A549 (cell line): Measurements from ENCODE around the genes SARS1, ATXN7L2, CYB561D1 and GPR61.

GRCh38 chr1:108603574-108604660, 44.0 kb downstream of the EEIG2 start:
- PRO-cap, result no peak
CAGE:
- cytosol, long polyA plus RNA, result no peak
- long polyA plus RNA, result no peak
- nucleus, long polyA plus RNA, result no peak

DNA sequence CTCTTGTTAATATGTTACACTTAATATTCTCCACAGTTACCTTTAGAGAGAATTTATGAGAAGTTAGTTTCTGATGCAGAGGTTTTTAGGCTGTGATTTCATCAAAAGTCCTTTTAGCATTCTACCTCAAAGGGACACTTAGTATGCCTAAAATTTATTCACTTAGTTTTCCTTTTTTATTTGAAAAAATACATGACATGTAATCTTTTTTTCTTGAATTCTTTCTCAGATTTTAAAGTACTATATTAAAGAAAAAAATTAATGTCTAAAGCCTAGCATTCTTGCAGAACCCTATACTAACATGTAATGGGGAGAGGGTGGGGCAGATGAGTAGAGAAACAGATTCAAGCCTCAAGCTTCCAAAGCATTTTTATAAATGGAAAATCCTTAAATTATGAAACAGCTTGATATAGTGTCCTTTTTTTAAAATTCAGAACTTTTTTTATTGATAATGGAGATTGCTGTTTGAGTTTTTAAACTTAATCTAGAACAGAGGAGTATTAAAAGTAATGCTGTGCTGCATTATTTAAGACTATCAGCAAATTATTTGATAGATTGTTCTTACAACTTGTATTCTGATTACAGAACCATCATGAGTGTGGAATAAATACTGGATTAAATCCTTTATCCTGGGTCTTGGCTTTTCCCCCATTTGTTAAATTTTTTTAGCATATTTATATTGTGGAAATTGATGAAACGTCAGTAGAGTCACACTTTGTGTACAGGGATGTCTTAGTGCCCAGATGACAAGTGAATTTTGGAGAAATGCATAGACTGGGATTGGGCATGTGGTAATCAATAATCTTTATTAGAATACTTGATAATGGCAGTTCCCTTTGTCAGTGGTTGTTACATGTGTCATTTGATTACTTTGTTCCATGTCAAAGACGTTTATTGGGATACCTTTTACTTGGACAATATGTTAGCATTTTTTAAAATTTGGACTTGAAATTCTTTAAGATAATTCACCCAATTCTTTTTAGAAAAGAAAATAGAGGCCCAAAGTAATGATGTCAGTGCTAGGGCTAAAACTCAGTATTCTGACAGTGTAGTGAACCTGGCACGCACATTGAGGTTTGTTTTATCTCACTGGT, 8.8 kb downstream of the PRPF38B start:
- PRO-cap, result no peak
CAGE:
- cytosol, long polyA plus RNA, result no peak
- long polyA plus RNA, result no peak
- nucleus, long polyA plus RNA, result no peak

DNA sequence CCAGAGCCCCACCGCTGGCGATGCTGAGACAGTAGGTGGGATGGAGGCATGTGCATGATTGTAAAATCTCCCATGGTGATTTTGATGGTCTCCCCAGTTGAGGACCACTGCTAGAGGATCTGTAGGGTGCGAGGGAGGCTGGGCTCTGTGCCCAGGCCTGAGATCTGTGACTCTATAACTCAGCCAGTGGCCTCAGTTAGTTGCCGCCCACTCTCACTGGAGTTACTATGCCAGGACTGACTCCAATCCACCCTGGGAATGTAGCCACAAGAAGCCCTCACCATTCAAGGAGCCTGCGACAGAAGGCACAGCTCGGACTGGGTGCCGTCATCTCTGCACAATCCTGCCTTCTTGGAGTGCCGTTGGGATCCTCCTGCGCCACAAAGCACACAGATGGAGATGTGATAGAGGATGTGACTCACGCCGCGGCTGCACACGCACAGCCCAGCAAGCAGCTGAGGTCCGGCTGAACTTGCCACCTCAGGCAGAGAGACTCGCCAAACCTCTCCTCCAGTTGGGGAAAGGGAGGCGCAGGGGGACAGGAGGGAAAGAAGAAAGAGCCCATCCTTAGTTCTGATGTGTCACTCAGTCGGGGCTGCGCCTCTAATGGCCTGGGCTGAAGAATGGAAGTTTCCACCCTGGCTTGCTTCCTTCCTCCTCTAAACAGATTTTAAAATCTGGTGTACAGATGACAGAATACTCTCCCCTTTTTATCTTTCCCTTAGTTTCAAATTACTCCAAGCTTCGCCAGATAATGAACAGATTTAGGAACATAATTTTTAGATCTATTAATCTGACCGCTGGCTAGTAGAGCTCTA, 26.4 kb downstream of the AKNAD1 start:
- PRO-cap, result no peak
CAGE:
- cytosol, long polyA plus RNA, result no peak
- long polyA plus RNA, result no peak
- nucleus, long polyA plus RNA, result no peak

DNA sequence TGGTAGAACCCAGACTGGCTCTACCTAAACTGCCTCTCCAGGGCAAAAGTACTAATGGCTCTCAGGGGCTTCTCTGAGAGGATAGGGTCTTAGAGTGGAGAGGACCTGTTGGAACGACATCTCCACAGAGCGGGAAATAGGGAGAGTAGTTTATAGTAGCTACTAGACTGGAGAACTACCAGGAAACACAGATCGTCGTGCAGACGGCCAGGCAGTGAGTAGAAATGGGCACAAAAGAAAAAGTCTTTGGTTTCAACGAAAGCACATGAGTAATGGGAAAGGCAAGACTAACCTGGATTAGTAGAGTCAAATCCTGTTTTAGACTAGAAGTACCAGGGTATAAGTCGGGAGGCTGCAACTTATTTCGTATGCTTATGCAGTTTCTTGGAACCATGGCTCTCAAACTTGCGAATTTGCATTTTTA, 1.3 kb downstream of the CLCC1 start:
- PRO-cap, result no peak
CAGE:
- cytosol, long polyA plus RNA, result no peak
- long polyA plus RNA, result no peak
- nucleus, long polyA plus RNA, result no peak

GRCh38 chr1:109089990-109090480, 529 bp upstream of the TMEM167B start:
- PRO-cap, result no peak
CAGE:
- cytosol, long polyA plus RNA, result no peak
- long polyA plus RNA, result no peak
- nucleus, long polyA plus RNA, result no peak

- PRO-cap, result no peak
CAGE:
- cytosol, long polyA plus RNA, result no peak
- long polyA plus RNA, result no peak
- nucleus, long polyA plus RNA, result no peak
Measured at GRCh38 chr1:109138185-109138938, 24.4 kb downstream of the ELAPOR1 start.

DNA sequence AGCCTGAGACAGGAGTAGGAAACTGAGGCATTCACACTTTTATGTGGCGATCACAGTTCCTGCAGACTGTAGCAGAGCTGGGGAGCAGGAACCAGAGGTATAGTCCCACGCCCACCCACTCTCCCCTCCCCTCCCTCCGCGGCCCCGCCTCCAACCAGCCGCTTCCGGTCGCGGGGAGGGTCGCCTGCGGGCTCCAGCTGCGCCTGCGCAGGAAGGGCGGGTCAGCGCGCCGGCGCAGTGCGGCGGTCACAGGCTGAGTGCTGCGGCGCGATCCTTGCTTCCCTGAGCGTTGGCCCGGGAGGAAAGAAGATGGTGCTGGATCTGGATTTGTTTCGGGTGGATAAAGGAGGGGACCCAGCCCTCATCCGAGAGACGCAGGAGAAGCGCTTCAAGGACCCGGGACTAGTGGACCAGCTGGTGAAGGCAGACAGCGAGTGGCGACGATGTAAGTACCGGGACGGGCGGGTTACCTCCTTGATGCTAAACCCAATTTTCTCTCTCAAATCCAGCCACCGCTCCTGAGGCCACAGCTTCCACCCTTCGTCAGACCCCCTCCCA, at the start of gene SARS1:
SARS1 (plus strand) TSS at position 235 of the 558 bp plus-strand sequence.
- PRO-cap, result bidirectional peak, plus-strand start at position 248 of the sequence, minus-strand start at position 143 of the sequence
CAGE:
- cytosol, long polyA plus RNA, result start-site peak on the plus strand centred at position 261 of the sequence, 53 bp wide, 298 and 138 reads in 2 replicates
- long polyA plus RNA, result start-site peak on the plus strand centred at position 261 of the sequence, 53 bp wide, 649 and 212 reads in 2 replicates
- nucleus, long polyA plus RNA, result start-site peak on the plus strand centred at position 288 of the sequence, 128 bp wide, 401 and 46 reads in 2 replicates

DNA sequence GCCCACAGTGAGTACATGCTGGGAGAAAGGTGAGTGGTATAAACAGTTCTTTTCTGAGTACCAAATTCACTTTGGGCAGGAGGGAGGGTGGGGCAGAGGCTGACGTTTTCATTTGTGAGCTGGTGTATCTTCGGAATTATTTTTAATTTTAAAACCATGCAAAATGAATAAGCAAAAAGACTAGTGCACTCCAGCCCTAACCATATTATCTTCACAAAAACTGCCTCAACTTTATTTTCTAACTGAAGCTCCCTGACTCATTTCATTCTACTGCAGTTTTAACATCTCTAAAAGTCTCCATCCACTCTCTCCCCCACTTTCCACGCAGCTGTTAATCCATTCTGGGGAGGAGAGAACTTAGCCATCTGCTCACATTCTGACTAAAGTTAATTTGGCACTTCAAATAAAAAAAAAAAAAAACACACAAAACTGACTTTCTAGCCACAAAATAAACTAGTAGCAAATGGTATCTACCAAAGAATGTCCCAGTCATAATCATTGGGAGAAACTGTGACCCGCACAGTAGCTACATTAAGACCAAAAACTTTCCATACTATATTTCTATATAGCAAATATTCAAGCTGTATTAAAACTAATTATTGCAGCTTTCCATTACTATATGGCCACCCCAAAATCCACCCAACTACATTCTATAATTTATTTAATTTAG, 5.4 kb upstream of the MYBPHL start:
- PRO-cap, result no peak
CAGE:
- cytosol, long polyA plus RNA, result no peak
- long polyA plus RNA, result no peak
- nucleus, long polyA plus RNA, result no peak

DNA sequence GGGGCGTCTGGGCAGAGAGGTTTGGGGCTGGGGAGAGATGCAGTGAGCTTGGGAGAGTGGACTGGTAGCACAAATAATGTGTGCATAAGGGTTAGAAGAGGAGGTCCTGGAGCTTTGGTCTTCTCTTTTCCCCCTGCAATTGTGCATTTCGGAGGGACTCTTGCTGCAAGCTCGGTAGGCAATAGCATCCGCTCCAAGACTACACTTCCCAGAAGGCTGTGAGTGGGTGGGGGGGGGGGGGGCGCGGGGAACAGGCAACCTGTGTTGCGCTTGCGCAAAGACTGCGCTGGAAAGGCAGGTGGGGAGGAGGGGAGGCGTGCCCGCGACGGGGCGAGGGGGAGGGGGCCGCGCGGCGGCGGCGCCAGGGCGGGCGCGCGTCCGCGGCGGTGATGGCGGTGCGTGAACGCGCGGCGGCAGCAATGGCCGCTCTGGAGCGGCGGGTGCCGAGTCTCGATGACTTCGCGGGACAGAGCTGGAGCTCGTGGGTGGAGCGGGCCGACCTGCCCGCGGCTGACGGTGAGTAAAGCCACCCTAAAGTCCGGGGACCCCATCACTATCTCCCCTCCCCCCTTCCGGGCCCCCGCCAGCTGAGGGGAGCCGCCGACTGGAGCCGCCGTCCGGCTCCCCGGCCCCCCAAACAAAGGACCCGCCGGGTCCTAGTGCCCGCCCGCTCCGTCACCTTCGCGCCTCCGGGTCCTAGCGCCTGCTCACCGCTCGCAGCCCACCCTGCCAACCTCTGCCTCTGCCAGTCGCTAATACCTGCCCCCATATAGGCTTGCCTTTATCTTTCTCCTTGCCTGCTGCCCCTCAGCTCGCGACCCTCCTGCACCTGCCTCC, at the start of gene ATXN7L2:
ATXN7L2 (plus strand) TSS at position 341 of the 837 bp plus-strand sequence.
- PRO-cap, result unidirectional peak, plus-strand start at position 416 of the sequence; unidirectional peak, minus-strand start at position 639 of the sequence
CAGE:
- cytosol, long polyA plus RNA, result no peak
- long polyA plus RNA, result no peak
- nucleus, long polyA plus RNA, result no peak

DNA sequence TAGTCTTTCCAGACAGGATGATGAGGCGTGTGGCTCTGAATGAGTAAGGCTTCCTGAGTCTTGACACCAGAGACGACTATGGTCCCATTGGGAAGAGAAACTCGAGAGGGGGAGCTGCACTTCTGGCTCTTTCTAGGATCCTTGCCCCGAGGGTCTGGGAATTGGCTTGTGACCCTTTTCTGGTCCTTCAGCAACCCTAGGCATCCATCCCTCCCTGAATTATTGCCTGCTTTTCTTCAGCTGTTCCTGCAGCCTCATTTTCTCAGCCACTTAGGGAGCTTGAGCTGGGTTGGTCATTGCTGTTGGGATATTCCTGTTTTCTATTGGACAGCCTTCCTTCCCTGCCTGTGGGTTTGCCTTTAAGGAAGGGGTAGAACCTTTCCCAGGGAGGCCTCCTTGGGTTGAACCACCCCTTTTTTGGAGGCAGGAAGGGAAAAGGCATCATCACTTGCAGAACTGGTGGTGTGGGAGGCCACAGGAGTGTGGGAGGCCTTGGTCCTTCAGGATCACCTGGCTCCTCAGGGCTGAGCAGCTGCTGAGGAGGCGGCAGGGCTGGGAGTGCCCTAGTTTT, 834 bp upstream of the CYB561D1 start:
- PRO-cap, result no peak
CAGE:
- cytosol, long polyA plus RNA, result no peak
- long polyA plus RNA, result no peak
- nucleus, long polyA plus RNA, result no peak

- PRO-cap, result unidirectional peak, plus-strand start at chr1:109494094
CAGE:
- cytosol, long polyA plus RNA, result no peak
- long polyA plus RNA, result no peak
- nucleus, long polyA plus RNA, result no peak
Measured at GRCh38 chr1:109493546-109494614, at the start of gene CYB561D1. TSS of gene CYB561D1 (plus strand) at chr1:109494094.

DNA sequence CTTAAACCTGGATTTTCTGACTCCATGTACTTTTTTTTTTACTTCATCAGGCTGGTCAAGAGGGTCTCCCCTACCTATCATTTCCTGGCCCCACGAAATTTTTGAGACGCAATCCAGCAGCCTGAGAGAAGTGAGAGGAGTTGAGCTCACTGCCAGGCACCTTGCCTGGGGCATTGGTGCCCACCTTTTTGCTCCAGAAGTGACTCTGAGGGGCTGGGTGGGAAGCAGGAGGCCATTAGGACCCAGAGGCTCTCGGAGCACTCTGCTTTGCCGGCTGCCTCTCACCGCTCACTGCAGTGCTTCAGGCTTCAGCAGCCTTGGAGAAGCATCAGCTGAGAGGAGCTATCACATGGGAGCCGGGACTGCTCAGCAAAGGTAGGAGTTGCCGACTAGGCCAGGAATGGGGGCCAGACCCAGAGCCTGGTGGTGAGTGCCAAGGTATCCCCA, at the start of gene GPR61:
GPR61 (plus strand) TSS at position 294 of the 447 bp plus-strand sequence.
- PRO-cap, result no peak
CAGE:
- cytosol, long polyA plus RNA, result no peak
- long polyA plus RNA, result no peak
- nucleus, long polyA plus RNA, result no peak

DNA sequence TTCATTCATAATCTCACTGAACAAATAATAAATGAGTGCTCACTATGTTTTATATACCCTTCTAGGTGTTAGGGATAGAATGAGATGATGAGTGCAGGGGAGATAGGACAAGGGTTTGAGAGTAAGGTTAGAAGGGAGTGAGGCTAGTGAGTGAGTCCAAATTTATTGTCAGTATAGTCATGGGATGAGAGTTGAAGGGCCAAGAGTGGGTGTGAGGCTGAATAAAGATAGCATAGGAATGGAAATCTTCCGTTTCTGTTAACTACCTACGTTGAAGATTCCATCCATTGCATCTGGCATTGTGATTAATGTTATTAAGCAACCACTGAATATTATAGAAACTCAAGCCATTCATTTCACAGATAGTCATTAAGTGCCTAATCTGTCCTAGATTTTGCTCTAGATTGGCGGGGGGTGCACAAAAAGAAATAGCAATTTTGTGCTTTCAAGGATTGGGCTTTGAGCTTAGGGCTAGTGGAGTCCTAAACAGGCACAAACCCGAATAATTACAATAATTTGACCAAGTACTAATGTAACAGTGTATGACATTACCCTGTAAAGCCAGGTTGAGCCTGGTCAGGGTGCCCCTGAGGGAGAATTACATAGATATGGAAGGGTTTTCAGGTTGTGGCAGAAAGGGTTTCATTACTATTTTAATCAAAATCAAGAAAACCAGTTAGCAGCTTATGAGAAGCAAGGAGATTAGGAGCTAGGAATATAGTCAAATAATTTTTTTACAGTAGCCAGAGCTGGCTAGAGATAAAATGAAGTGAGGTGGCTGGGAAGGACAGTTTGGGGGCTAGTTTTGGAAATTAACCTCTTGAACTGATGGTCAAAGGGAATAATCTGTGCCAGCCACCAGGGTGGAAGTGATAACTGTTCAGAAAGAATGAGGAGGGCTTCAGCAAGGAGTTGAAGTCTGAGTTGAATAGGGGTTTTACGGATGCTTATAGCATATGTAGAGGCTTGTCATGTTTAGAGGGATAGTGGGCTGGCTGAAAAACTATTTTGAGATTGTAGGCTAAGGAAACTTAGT, 17.2 kb downstream of the GNAI3 start:
- PRO-cap, result no peak
CAGE:
- cytosol, long polyA plus RNA, result no peak
- long polyA plus RNA, result no peak
- nucleus, long polyA plus RNA, result no peak

GRCh38 chr1:109715622-109715931, 3.5 kb downstream of the GSTM5 start:
- PRO-cap, result no peak
CAGE:
- cytosol, long polyA plus RNA, result no peak
- long polyA plus RNA, result no peak
- nucleus, long polyA plus RNA, result no peak

- PRO-cap, result no peak
CAGE:
- cytosol, long polyA plus RNA, result no peak
- long polyA plus RNA, result no peak
- nucleus, long polyA plus RNA, result no peak
Measured at GRCh38 chr1:109786430-109787131, 22.9 kb upstream of the EPS8L3 start.

GRCh38 chr1:109864019-109864796, 46.4 kb upstream of the CSF1 start:
- PRO-cap, result no peak
CAGE:
- cytosol, long polyA plus RNA, result no peak
- long polyA plus RNA, result no peak
- nucleus, long polyA plus RNA, result no peak

DNA sequence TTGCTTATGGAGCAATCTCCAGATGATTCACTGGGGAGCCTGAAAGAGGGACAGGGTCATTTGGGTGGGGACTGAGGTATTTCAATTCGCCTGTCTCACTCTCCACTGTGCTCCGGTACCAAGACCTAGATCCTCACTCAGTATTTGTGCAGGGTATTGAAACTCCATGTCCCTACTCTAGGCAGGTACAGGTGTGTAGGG, 10.1 kb upstream of the CSF1 start:
- PRO-cap, result no peak
CAGE:
- cytosol, long polyA plus RNA, result no peak
- long polyA plus RNA, result no peak
- nucleus, long polyA plus RNA, result no peak

DNA sequence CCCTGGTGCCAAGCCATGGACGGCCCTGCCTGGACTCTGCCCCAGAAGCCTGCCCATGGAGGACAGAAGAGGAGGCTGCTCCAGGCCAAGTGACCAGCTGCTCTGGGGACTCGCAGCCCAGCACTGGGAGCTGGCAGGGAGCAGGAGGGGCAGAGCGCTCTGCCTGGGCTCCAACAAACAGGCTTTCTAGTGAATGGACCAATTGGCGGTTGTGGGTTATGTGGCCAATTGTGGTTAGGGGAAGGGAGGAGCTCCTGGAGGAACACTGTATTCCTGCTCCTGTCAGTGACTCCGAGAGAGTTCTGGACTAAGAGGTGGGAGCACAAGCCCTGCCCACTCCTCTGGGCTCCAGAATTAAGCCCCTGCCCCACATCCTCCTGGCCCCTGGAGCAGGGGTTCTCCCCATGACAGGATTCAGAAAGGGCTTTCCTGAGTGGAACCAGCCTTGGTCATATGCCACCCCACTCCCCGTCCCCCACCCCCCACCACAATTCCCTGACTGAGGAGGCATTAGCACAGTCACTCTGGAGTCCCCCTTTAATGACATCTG, 6.1 kb upstream of the CSF1 start:
- PRO-cap, result no peak
CAGE:
- cytosol, long polyA plus RNA, result no peak
- long polyA plus RNA, result no peak
- nucleus, long polyA plus RNA, result no peak

DNA sequence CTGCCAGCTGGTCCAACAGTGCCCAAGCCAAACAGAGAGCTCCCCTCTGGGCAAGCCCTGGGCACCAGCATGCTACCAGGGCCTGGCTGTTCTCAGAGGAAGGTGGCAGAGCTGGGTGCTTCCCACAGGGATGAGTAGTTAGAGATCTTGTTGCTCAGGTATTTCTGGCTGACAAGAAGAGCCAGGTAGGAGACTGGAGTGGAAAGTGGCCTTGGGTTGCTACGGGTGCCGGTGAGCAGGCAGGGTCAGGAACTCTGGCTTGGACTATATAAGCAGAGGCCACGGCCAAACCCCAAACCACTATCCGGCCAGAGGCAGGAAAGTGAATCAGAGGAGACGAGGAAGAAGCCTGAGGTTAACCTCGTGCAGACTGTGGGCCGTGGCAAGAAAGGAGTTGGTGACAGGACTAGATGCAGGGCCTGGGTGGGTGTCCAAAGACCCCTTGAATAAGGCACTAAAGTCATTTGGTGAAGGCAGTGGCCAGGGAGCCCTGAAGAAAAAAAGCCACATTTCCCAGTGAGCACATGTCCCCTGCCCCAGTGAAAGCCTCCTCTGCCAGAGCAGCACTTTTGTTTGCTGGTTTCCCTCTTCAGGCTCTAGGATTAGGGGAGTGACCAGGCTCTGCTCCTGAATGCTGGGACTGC, 23.2 kb downstream of the CSF1 start:
- PRO-cap, result no peak
CAGE:
- cytosol, long polyA plus RNA, result no peak
- long polyA plus RNA, result no peak
- nucleus, long polyA plus RNA, result no peak

GRCh38 chr1:109977344-109977701, 7.2 kb upstream of the AHCYL1 start:
- PRO-cap, result no peak
CAGE:
- cytosol, long polyA plus RNA, result no peak
- long polyA plus RNA, result no peak
- nucleus, long polyA plus RNA, result no peak